AG08470 (cell line): ENCODE measurements around a stretch of chr3.

- RRBS, result no CpG with 5 or more reads among the region's 4 CpGs
These were observed 136.4 kb downstream of the LPP start for GRCh38 chr3:188290457-188290712.

- RRBS, result no CpG with 5 or more reads among the region's 8 CpGs
These were observed 205.3 kb downstream of the LPP start for GRCh38 chr3:188359207-188359681.

DNA sequence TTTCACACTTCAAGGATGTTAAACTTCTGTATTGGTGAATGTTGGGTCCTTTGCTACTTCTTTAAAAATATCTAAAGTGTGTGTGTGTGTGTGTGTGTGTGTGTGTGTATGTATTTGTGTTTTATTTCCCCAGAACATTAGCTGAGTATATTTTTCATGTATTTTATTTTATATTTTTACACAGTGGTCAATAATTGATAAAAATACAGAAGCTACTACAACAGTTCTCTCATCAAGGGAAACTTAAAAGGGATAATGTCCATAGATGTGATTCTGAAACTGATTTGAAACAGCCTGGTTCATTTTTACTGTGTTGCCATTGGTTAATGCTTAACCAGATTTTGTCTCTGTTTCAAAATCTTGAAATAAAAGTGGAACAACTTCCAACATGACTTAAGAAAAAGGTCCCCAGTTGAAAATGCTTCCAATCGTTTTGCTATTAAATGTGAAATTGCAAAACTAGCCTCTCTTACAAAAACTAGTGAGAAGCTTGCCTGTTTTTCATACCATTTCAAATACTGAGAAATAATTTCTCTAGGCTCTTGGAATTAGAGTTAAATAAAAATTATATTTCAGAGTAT is 240.6 kb downstream of the LPP start:
- RRBS, result no CpG with 5 or more reads among the region's 1 CpG

- RRBS, result no CpG with 5 or more reads among the region's 5 CpGs
These were observed 285.1 kb downstream of the LPP start for GRCh38 chr3:188438826-188439690.

GRCh38 chr3:188489666-188490098 is 335.7 kb downstream of the LPP start:
- RRBS, result no CpG with 5 or more reads among the region's 1 CpG

- RRBS, result no CpG with 5 or more reads among the region's 8 CpGs
These were observed 394.2 kb downstream of the LPP start for GRCh38 chr3:188548120-188548572.

DNA sequence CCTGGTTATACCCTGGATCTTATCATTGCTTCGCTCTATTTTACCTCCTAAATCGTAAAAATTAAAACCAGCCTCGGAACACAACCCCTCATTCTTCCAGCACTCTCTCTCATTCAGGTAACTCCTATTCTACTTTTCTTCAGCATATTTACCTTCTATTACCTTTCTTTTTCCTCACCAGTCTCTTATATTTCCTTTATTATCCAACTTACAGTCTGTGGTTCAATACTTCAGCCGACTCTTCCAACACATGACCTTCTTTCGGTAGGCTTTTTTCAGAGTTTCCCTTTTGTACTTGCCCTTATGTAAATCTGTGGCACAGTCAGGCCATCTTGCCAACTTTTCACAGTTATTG is 427.7 kb downstream of the LPP start:
- RRBS, result no CpG with 5 or more reads among the region's 5 CpGs

GRCh38 chr3:188624154-188624845 is 470.3 kb downstream of the LPP start:
- RRBS, result no CpG with 5 or more reads among the region's 4 CpGs

GRCh38 chr3:188772675-188773343 is 399.0 kb upstream of the TPRG1 start:
- RRBS, result no CpG with 5 or more reads among the region's 7 CpGs

DNA sequence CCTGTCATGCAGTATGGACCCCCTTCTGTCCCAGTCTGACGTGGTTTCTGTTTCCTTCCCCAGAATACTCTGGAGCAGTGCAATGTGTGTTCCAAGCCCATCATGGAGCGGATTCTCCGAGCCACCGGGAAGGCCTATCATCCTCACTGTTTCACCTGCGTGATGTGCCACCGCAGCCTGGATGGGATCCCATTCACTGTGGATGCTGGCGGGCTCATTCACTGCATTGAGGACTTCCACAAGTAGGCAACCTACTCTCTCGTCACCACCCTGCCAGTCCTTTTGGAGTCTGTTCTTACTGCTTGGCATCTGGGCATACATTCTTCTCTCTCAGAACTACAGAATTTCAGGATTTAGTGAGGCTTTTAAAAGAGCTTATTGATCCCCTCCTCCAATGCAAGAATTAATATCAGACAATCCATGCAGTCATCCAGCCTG is 305.6 kb upstream of the TPRG1 start:
- RRBS, result no CpG with 5 or more reads among the region's 8 CpGs

GRCh38 chr3:189186071-189186653 is 14.4 kb downstream of the TPRG1 start:
- RRBS, result no CpG with 5 or more reads among the region's 5 CpGs

- RRBS, result no CpG with 5 or more reads among the region's 5 CpGs
These were observed 152.9 kb downstream of the TPRG1 start for GRCh38 chr3:189324504-189325307.

DNA sequence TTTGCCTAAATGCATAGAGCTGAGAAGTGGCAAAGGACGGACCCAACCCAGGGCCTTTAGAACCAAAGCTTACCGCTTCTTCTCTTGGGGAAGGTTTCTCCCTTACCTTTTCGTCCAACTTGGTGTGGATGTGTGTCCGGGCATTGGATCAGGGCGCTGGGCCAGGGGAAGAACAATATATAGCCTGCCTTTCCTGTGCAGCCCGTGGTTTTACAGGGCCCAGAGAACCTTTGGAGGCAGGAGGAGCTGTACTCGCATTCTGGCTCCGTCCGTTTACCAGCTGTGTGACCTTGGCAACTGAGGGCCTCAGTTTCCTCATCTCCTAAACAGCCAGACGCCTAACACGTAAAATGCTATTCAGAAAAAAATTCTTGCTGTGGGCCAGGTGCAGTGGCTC is 732 bp upstream of the P3H2 start:
- RRBS, result no CpG with 5 or more reads among the region's 11 CpGs

DNA sequence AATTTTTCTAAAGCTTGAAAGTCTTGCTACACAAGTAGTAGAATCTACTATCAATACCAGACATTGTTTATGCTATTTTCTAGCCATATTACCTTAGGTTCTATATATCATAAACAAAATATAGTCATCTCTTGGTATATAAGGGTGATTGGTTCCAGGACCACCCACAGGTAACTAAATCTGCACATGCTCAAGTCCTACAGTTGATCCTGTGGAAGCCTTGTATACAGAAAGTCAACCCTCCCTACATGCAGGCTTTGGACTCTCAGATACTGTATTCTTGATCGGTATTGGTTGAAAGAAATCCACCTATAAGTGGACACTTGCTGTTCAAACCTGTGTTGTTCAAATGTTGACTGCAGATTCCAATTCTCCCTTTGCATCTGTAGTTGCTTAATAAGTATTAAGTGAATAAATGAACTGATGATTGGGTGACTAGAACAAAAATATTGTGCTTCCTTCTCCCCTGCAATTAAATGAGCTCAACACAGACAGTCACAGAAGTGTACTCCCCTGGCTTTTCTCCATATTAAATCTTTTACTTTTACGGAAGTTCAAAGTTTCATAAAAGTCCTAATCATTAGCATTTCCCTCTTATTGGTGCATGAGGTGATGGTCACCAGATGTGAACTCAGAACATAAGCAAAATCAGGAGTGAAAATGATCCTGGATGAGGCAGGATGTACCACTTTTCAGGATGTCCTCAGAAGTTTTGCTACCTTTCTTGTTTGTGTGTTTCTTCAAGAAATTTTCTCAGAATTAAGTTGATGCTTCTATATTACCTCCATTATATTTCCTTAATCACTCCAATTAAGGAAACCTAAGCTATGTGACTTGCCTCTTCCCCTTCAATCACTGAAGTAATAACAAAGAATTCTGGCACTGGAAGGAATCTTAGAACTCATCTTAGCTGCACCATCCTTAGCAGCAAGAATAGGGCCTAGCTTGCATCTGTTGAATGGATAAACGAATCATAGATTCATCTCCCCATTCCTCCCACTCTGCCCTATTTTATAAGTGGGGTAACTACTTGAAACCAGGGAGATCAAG is 4.4 kb downstream of the CLDN1 start:
- RRBS, result no CpG with 5 or more reads among the region's 3 CpGs

GRCh38 chr3:190318671-190319213 is 3.5 kb downstream of the CLDN1 start:
- RRBS, result no CpG with 5 or more reads among the region's 7 CpGs

GRCh38 chr3:190322836-190323757 is 851 bp upstream of the CLDN1 start:
- RRBS, result no CpG with 5 or more reads among the region's 12 CpGs

DNA sequence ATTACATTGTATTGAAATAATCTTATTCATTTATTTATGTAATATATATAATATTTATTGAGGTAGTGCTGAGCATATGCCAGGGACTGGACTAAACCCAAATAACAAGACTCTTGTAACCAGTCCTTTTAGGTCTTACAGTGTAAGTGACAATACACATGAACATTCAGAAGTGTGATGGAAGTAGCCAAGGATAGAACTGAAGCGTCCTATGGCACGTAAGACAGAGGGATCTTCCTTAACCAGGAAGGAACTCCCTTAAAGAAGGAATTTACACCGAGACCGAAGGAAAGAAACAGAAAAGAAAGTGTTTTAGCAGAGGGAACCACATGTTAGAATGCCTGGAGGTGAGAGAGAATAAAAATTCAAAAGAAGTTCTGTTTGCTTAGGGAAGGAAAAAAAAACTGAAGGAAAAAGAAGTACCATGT is 23.6 kb upstream of the CLDN1 start:
- RRBS, result no CpG with 5 or more reads among the region's 4 CpGs

DNA sequence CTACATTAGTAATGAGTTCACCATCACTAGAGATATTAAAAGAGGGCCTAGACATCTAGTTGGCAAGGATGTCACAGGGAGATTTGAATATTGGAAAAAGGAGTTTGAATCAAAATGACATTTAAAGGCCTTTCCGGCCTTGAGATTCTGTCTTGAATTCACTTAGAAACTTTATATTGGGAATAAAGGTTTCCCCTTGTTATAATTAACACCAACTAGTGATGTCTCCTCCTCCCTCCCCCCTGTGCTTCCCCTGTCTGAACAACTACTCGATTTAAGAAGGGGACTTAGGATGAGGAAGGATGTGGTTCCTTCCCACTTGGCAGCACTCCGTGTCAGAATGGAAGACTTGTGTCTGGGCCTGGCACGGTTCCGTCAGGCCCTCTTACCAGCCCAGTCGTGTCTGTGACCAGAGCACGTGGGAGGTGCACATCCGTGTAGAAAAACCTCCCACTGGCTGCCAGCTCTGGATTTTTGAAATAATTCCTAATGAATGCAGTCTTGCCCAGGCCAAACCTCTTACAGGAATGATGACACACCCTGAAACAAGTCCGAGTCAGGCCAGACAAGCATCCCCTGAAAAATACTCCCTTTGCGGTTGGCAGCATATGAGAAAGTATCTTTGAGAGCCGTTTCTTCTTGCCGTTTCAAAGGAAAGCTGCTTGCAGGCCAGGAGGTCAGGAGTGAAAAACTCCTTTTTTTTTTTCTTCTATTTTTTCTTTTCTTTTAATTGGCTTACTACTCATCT is 19.5 kb downstream of the IL1RAP start:
- RRBS, result no CpG with 5 or more reads among the region's 12 CpGs

GRCh38 chr3:190614718-190615568 is 101.1 kb downstream of the IL1RAP start:
- RRBS, result no CpG with 5 or more reads among the region's 5 CpGs

DNA sequence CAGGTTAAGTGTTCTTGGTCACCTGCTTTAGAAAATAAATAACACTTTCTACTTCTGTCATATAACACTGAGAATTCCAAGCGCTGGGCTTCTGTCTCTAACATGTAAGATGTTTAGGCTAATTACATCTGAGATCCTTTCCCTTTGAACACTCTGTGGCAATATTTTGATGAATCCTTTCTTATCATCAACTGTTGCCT is 31.4 kb upstream of the CCDC50 start:
- RRBS, result no CpG with 5 or more reads among the region's 1 CpG